ENCODE measurements around a stretch of chr21.

DNA sequence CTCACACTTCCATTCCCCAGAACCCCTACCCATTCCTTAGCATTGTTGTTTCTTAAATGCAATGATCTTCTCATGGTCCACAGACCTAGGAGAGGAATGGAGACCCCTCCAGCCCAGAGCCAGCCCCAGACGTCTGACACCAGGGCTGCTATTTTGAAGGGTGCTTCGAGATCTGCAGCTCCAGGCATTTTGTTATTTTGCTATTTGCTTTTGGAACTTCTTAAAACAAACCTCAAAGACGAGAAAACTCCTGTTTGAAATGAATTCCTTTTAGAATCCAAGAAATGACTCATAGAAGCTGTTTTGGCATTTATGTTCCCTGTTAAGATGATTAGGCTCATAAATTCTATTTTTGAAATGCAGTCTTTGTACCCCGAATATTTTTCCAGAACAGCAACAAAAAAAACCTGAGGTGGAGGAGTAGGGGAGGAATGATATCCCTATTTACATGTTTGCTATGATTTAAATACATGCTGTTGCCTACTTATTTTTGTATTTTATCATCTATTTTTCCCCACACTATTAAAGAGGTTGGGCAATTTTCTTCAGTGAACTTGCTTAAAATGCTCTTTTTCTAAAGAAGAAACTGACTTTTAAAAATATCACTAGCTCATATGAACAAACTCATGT is 115.4 kb downstream of the ETS2 start:
- PRO-cap, 2 experiments = no peak in any of the 2 experiments

GRCh38 chr21:38955339-38956037 is 149.8 kb downstream of the ETS2 start:
- PRO-cap, 2 experiments = no peak in any of the 2 experiments

DNA sequence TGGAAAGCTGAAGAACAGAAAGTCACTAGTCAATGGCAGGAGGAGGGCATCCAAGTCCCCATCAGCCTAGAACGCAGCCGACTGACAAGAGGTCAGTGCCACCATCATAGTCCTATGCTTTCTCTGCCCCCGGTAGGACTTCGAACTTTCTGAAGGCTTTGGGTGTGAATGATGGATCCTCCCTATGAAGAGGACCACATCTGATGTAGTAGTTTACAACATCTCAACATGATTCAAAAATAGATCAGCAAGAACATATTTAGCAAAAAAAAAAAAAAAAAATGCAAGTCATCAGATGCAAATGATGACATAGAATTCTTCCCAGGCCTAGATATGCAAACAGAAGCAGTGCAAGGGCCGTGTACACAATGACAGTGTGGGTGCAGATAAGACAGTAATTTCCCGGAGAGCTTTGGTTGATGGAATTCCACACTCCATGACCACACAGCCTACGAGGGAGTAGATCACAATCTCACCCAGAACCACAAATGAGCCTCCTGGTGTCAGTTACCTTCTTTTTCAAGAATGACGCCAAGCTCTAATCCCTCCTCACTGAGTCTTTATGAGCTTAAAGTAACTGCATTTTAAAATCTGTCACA is 88.3 kb downstream of the PSMG1 start:
- PRO-cap, 2 experiments = no peak in any of the 2 experiments

GRCh38 chr21:39182681-39183089 is 566 bp downstream of the PSMG1 start:
- PRO-cap, 2 experiments = no peak in any of the 2 experiments

- PRO-cap, 2 experiments = no peak in any of the 2 experiments
Measured at GRCh38 chr21:39276988-39277635, 36.3 kb downstream of the BRWD1 start.

GRCh38 chr21:39370380-39370817 is 9.7 kb upstream of the GET1 start:
- PRO-cap, 2 experiments = no peak in any of the 2 experiments

DNA sequence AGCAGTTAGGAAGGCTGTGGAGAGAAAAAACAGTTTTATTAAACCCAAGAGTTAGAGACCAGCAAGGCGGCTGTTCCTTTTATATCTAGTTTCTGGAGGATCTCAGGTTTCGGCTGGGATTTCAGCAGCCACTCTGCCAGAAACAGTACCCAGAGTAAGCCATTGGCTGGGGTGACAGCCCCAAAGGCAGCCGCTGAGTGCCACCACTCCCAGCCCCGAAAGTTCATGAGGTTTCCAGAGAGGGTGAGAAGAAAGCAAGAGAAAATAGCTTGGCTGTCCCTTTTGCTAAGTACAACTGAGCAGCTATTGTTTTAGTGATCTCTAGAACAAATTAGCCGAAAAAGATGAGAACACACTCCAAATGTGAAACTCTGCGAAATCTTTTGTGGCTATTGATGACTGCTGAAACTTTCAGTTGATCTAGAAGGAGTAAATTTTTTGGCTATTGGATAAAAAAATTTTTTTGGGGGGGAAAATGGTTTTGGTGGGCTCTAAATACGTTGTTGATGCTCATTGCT is 1.2 kb downstream of the SH3BGR start:
- PRO-cap, 2 experiments = no peak in any of the 2 experiments

DNA sequence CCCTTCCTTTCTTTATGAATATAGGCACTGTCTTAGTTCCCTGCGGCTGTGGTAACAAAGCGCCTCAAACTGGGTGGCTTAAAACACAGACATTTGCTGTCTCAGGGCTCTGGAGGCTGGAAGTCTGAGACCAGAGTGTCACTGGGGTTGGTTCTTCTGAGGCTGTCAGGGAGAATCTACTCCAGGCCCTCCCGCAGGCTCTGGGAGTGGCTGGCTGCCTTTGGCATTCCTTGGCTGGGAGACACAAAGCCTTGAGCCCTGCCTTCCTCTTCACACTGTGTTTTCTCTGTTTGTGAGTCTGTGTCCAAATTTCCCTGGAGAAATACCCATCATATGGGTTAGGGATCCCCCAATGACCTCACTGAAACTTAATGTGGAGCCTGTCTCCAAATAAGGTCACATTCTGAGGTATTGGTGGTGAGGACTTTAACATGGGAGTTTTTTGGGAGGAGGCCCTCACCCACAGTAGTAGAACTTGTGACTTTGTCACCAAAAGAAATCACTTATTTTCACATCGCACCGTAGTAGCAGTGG is 38.5 kb downstream of the B3GALT5 start:
- PRO-cap, 2 experiments = no peak in any of the 2 experiments

- PRO-cap, 2 experiments = no peak in any of the 2 experiments
Measured at GRCh38 chr21:39788378-39788955, 43.5 kb downstream of the IGSF5 start.

DNA sequence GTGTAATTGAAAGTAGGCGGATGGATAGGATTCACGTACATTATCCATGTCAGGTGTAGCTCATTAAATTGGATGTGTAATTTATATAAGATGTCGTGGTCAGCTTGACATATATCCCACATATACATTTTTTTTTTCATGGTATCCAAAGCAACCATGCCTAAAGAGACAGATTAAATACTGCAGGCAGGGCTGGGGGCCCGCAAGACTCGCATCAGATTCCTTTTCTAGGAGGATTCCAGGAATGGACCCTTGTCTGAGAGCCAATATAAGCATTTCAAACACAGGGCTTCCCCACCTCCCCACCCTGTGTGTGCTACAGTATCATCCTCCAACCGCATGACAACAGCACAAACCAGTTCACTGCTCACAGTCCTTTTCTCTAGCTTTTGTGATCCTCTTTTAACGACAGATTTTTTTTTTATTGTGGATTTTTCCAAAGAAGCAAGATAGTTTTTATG is 321.0 kb downstream of the PCP4 start:
- PRO-cap, 2 experiments = no peak in any of the 2 experiments

- PRO-cap, 2 experiments = no peak in any of the 2 experiments
Measured at GRCh38 chr21:41280272-41280813, 36.3 kb upstream of the FAM3B start.

DNA sequence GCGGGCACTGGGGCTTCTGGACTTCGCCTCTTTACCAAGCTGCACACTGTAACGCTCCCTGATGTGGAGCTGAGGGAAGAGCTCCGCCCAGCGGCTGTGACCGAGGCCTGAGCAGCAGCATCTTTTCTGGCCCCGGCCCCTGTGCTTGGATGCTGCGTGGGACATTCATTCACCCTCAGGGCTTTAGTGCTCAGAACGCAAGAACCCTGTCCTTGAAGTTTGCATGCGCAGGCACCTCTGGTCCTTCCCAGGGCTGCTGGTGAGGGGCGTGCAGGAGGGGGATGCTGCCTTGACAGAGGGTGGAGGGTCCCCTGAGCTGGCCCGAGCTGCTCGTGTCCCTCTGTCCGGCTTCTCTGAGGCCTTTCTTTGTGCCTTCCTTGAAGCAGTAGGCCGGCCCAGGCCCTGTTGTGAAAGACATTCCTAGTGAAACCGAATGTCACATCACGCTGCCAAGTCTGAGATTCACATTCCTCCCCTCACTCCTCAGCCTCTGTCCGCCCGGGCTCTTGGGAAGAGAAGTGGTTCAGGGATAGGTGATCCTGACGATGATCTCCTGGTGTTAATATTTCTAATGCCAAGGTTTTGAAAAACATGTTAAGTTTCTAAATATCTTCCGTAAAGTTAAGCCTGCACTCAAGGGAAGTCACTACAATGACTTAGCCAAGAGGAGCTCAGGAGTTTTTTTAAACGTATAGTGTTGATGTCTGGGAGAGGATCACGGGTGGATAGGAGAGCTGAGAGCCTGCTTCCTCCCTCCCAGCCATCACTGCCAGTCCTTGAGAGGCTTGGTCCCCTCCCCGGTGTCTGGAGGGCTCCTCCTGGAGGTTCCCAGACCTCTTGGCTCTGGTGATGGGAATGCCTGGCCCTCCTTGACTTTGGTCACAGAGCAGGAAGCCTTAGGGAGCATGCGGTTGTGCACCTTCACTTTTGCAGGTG is 1.2 kb upstream of the MX2 start:
- PRO-cap, 2 experiments = no peak in any of the 2 experiments

DNA sequence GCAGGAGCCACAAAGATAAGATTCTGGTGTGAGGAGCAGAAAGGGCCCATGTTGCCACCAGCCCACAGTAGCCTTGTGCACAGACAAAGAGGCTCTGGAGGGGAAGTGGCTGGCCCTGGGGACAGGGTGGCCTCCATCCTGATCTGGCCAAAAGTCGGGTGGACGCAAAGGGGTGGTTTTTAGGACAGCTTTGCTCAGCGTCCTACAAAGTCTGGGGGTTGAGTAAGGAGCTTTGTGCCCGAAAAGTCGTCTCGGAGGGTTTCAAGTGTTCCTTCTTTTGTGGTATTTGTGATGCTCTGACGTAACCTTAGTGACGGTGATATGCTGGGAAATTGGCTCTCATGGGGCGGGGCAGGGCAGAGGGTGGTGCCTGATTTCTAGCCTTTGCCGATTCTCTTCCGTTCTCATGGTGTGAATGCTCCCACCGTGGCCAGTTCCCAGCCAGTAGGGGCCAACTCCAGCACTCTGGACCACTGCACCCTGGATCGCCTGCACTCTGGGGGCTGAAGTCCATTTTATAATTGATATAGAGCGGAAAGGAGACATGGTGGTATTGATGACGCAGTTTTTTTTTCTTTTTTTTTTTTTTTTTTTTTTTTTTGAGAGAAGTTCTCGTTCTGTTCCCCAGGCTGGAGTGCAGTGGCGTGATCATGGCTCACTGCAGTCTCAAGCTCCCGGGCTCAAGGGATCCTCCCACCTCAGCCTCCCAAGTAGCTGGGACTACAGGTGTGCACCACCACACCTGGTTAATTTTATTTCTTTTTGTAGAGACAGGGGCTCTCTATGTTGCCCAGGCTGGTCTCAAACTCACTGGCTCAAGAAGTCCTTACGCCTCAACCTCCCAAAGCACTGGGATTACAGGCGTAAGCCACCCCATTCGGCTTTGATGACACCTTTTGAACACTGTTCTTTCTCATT is 608 bp downstream of the MX2 start:
- PRO-cap, 2 experiments = peak in 2 of 2 experiments; most common plus-strand start position 390 of the sequence (in 2); most common minus-strand start position 262 of the sequence (in 2)

DNA sequence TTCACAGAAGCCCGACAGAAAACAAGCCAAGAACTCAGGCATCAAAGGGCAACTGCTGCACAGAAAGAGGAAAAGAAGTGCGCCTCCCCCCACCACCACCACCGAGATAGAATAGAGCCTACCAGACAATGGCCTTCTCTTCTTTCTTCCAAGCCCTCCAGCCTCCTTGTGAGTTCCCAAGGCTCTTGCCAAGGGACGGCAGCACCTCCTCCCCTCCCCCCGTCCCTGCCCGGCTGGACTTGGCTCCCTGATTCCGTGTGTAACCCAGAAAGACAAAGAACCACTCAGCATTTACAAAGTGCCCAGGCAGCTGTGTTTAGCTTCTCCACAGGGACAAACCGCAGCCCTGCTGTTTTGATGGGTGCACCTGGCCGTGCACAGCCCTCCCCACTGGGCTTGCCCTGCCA is 30.2 kb downstream of the TMPRSS2 start:
- PRO-cap, 2 experiments = no peak in any of the 2 experiments

DNA sequence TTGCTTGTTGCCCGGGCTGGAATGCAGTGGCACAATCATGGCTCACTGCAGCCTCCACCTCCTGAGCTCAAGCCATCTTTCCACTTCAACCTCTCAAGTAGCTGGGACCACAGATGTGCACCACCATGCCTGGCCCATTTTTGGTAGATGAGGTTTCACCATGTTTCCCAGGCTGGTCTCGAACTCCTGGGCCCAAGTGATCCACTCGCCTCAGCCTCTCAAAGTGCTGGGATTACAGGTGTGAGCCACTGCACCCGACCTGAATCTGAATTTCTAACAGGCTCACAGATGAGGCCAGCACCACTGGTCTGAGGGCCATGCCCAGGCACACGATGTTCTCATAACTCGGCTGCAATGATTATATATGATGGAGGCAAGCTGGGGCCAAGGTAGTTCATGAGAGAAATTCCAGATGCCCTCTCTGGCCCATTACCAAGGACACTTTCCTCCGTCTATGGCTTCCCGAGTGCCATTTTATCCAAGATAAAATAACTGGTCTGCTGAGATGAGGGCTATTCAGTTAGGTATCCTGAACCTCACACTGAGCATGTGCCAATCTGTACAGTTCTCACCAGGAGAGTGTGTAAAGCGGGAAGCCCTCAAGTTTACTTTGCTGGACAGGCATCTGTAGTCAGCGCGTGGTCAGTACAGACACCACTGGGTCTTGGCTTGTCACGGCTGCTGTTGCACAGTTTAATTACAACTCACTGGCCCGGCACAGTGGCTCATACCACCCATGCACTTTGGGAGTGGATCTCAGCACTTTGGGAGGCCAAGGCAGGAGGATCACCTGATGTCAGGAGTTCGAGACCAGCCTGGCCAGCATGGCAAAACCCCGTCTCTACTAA is 16.5 kb downstream of the TMPRSS2 start:
- PRO-cap, 2 experiments = no peak in any of the 2 experiments

DNA sequence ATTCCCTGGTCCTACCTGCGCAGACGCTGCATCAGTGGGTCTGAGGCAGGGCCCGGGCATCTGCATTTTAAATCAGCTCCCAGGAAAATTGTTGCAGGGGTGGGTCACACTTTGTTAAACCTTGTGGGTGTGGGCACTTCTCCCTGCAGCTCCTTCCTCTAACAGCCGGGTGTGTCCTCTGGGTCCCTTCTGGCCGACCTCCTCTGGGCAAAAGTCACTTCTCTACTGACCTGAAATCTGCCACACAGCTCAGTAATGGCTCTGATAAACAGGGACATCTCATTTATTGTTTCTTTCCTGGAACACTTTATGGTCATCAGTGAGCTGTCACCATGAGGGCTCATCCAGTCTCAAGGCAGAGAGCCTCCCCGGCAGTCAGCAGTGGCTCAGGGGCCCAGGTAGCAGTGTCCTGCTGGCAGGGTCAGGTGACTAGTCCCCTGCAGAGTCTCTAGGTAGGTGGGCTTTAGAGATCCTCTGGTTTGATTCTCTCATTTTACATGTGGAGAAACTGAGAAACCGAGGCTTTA is 52.8 kb upstream of the TMPRSS2 start:
- PRO-cap, 2 experiments = no peak in any of the 2 experiments

GRCh38 chr21:41605656-41606084 is 97.7 kb upstream of the TMPRSS2 start:
- PRO-cap, 2 experiments = no peak in any of the 2 experiments

DNA sequence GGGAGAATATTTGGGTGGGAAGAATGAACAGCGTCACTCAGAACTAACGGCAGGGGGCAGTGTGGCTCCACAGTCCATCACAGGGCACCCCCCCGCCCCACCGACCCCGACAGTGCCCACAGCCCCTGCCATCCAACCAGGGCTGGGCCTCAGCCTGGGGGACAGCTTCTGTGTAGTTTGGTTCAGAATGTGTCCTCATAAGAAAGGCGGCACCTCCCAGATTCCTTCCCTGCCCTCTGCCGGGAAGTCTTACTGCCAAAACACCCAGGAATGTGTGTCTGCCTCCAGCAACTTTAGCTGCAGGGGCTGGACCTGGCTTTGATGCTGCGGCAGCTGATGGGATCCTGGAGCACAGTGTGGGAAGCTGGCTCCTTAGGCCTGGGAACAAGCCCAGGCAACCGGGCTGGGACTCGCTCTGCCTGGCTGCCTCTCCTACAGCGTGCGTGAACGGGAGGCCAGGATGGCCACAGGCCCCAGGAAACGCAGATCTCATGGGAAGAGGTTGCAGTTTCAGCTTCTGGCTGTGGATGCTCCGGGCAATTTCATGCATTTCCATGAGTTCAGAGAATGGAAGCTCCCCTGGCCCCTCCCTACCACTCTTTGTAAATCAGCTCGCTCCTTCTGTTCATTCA is 104.9 kb upstream of the TMPRSS2 start:
- PRO-cap, 2 experiments = no peak in any of the 2 experiments

GRCh38 chr21:41668756-41669347 is 98.0 kb downstream of the RIPK4 start:
- PRO-cap, 2 experiments = no peak in any of the 2 experiments

DNA sequence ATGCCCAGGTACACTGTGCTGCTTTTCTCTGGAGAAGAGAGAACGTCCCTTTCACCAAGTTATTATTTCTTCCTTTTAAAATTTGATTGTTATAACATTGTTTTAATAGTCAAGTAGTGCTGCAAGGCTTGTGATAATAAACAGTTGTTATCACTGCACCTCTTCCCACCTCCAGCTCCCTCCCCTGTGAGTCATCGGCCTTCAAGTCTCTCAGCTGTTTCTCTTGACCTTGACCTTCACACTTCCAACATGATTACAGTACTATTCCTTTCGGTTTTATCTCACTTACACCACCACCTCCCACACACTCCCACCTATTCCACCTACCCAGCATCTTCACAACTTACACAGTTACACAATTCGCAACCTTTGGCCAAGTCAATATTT is 60.3 kb downstream of the RIPK4 start:
- PRO-cap, 2 experiments = no peak in any of the 2 experiments

Measured in helper T cell (primary cell).